PC-3 (cell line): ENCODE results near the genes CCDC30 and CDC20.

DNA sequence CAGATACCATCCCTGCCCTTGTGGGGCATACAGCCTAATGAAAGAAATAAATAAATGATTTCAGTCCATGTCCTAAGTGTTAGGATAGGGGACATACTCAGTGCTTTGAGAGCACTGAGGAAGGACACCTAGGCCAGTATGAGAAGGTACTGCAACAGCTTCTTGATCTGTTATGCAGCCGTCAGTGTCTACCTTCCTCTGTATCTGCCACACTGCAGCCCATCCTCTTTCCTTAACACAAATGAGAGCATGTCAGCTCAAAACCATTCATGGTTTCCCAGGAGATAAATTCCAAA is 1.5 kb downstream of the ZMYND12 start:
- RAMPAGE, long total RNA = no peak

- RAMPAGE, long total RNA = no peak
These were observed at the start of gene CCDC30 for GRCh38 chr1:42462858-42463589. Gene CCDC30, plus strand, starts transcription at chr1:42463286.

DNA sequence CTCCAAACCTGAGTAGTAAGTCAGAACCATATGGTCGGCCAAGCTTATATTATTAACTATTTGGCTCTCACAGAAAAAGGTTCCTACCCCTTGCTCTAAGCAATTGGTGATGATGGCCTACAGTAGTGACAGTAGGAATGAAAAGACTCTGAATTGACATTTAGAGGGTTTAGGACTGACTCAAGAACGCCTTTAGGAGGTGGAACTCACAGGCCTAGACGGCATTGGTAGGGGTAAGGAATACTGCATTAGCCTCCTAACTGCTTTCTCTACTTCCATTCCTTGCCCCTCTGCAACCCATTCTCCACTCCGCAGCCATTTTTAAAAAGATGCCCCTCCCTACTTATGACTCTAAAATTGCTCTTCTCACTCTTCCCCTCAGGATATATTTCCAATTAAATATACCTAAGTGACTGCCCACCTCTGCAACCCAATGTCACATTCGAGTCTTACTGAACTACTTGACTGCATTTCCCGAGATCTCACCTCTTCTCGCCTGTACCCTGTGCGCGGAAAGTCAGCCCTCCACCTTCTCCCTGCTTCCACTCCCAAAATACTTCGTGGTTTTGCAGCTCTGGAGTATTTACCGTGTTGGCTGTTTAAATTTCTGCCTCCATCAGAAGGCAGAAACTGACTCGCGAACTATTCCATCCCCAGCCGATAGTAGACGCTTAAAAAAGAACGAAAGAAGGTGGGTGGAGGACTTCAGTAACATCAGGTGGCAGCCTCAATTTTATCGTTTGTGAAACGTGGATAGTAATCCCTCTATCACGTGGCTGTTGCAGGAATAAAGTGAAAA is 1.2 kb upstream of the YBX1 start:
- RAMPAGE, long total RNA = no peak

DNA sequence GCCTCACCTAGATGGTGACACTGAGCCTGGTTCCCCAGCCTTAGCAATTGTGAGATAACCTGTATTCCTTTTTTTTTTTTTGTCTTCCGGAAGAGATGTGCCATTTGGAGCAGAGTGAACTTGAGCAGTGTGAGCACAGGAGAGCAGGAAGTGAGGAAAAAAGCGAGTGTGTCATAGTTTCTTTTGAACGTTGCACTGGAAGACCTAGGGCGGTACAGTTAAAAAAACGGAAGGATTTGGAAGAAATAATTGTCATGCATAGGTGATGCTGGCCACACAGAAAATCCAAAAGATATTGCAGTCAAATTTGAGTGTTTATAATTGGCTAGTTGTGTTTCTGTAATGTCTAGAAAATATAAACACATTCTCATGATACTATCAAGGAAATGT is 22.1 kb downstream of the YBX1 start:
- RAMPAGE, long total RNA = no peak

DNA sequence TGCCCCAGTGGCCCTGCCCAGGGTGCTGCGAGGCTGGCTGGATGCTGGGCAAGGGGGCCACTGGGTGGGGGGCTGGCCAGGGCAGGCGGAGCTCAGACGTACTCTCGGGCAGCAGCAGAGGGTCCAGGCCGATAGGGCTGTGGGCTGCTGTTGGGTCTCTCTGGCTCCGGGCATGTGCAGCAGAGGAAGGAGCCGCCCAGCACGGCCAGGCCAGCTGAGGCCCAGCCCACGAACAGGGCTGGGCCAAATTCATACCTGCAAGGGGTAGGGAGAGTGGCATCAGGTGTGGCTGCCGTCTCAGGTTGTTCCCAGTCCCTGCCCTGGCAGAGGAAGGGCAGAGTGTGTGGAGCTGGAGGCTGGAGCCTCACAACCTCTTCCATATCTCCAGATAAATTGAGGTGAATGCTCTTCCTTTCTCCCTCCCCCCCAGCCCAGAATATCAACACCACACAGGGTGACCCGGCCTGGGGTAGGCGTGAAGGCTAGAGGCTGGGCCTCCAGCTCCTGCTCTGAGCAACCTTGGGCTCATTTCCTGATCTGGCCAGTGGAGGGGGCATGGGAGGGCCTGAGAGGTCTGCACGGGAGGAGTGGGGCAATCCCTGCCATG is 4.2 kb downstream of the CLDN19 start:
- RAMPAGE, long total RNA = no peak

GRCh38 chr1:42766495-42766911 is 325 bp downstream of the P3H1 start:
- RAMPAGE, long total RNA = no peak

GRCh38 chr1:42843056-42843769 is 3.2 kb upstream of the ZNF691 start:
- RAMPAGE, long total RNA = no peak

DNA sequence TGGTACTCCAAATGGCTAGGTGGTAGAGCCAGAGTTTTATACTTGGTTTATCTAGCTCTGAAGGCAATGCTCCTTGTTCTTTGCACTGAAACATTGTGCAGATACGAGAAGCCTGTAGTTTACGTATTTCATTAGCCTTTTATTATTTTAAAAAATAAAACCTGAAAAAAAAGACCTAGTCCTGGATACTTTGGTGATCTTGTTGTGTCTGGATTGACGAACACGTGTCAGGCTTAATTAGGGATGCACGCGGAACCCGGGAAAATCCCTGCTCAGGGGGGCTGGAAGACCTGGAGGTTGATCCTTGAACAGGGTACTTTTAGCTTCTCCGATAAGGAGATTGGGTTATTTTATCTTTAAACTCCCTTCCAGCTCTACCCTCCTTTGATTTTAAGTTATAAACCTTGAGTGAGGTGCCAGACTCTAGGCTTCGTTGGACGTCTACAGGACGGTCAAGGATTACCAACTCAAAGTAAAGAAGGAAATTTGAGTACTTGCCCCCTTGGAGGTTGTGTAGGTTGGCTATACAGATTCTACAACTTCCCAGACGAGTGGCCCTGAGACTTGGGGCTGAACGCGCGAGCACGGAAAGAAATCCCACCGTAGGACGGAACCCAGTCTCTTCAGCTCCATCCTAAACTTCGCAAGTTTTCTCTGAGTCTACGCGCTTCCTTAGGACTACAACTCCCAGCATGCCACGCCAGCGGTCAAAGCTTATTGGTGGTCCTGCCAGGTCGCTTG is 484 bp upstream of the ZNF691 start:
- RAMPAGE, long total RNA = no peak

GRCh38 chr1:42951314-42952015 is 7.2 kb downstream of the SLC2A1 start:
- RAMPAGE, long total RNA = no peak

DNA sequence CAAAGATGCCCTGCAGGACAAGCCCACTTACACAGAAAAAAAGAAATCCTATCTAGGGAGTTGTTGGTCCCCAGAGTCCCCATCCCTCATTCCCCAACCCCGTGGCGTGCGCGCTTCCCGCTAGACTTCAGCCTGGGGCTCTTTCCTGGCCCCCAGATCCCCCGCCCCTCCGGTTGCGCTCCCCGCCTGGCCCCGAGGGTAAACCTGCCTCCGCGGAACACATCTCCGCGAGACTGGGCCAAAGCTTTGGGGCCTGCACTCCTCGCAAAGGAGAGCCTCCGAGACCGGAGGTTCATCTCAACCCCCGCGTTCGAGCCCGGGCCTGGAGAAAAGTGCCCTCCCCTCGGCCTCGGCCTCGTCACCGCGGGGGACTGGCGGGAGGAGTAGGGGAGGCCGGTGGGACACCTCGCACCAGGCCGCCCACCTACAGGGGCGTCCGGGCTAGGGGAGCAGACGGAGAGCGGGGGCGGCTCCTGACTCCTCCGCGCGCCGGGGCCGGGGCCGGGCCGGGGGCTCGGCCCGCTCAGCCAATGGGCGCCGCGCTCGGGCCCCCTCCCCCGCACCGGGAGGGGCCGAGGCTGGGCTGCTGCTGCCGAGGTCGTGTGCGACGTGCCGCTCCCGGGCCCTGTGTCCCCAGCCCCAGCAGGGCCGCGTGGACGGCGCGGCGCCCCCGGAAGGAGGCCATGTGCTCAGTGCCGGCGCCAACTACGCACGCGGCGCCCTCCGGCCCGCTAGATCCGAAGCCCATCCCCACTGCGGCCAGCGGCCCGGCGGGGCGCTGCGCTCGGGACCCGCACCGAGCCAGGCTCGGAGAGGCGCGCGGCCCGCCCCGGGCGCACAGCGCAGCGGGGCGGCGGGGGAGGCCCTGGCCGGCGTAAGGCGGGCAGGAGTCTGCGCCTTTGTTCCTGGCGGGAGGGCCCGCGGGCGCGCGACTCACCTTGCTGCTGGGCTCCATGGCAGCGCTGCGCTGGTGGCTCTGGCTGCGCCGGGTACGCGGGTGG is 671 bp downstream of the SLC2A1 start:
- RAMPAGE, long total RNA = no peak

GRCh38 chr1:43008402-43009386 is 50.0 kb upstream of the SLC2A1 start:
- RAMPAGE, long total RNA = no peak

- RAMPAGE, long total RNA = no peak
These were observed 732 bp downstream of the EBNA1BP2 start for GRCh38 chr1:43171305-43171810.

GRCh38 chr1:43206603-43207495 is 34.7 kb downstream of the CFAP57 start:
- RAMPAGE, long total RNA = no peak

DNA sequence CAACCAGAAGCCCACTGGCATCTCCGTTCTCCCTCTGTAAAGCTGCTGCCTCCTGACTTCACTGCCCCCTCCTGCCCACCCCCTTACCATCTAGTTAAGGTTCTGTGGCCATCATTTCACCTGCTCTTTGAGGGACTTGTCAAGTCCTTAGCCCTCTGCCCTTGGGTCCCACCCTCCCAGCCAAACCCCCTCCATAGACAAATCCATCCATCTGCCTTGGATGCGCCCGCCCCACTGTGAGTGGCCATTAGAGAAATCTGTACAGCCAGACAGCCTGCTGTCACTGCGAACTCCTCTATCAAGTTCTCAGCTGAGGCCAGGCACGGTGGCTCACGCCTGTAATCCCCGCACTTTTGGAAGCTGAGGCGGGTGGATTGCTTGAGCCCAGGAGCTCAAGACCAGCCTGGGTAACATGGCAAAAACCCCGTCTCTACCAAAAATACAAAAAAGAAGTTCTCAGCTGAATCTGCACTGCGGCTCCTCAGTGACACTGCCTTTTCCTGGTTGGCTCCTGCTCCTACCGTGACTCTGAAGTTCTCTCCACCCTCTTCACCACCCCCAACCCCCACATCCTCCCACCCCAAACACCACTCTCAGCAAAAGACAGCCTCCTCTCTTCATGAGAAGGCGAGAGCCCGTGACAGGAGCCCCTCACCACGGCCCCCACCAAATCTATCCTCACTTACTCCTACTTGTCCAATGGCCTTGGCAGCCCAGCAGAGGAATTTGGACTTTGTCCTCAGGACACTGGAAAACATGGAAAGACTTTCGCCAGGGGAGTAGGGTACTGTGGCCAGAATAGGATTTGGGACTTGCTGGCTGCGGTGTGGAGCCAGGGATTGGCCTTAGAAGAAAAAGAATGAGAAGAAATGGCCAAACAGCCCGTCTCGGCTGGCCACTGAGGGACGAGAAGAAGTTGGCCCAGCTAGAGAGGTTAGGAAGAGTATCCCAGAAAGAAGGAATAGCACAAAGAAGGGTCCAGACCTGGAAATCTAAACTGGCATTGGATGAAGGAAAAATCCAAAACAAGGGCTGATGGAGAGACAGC is 6.8 kb downstream of the TMEM125 start:
- RAMPAGE, long total RNA = no peak

- RAMPAGE, long total RNA = no peak
These were observed 12.9 kb downstream of the TIE1 start for GRCh38 chr1:43313660-43314123.

- RAMPAGE, long total RNA = no peak
These were observed 16.6 kb upstream of the MPL start for GRCh38 chr1:43320840-43321607.

DNA sequence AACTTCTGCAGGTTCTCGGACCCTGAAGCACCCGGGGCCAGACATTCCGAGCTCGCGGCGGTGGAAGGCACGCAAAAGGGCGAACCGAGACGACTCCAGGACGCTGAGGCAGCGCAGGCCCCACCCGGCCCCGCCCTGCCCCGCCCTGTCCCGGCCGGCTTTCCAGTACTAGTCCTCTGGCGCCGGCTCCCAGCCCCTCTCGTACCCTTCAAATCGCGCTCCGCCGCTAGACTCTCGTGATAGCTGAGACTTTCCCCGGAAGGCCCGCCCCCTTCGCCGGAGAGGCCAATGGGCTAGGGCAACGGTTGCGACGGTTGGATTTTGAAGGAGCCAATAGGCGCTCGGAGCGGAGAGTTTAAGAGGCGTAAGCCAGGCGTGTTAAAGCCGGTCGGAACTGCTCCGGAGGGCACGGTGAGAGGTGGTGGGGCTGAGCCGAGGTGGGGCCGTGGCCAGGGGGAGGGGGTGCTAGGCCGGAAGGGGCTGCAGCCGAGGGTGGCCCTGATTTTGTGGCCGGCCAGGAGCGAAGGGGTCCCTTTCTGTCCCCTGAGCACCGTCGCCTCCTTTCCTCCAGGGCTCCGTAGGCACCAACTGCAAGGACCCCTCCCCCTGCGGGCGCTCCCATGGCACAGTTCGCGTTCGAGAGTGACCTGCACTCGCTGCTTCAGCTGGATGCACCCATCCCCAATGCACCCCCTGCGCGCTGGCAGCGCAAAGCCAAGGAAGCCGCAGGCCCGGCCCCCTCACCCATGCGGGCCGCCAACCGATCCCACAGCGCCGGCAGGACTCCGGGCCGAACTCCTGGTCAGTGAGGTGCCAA is at the start of gene CDC20:
CDC20 (plus strand) TSS at position 386 of the 817 bp plus-strand sequence.
- RAMPAGE, long total RNA = start-site peak on the plus strand centred at position 377 of the sequence, 58 bp wide, 715 and 545 reads in 2 replicates

- RAMPAGE, long total RNA = no peak
These were observed 572 bp downstream of the CDC20 start for GRCh38 chr1:43359413-43359693.

GRCh38 chr1:43387265-43387716 is 2.3 kb downstream of the MED8 start:
- RAMPAGE, long total RNA = no peak

- RAMPAGE, long total RNA = no peak
These were observed 5.5 kb downstream of the HYI start for GRCh38 chr1:43448095-43448783.